Breast epithelium (tissue), 2 donors: ENCODE data around the genes PGP, ELOB and FLYWCH2.

- PRO-cap = bidirectional peak, plus-strand start at chr16:2215072, minus-strand start at chr16:2214840
- RAMPAGE, long total RNA, 2 experiments = no peak in any of the 2 experiments
Observed at GRCh38 chr16:2214515-2214918, at the start of gene PGP. PGP (minus strand) TSS chr16:2214840.

- PRO-cap = no peak
- RAMPAGE, long total RNA, 2 experiments = no peak in any of the 2 experiments
Observed at GRCh38 chr16:2233566-2234048, 2.6 kb upstream of the DNASE1L2 start.

GRCh38 chr16:2252003-2252341 is 585 bp upstream of the ECI1 start:
- PRO-cap = no peak
- RAMPAGE, long total RNA, 2 experiments = no peak in any of the 2 experiments

GRCh38 chr16:2458506-2459431 is 1.1 kb upstream of the TEDC2 start:
- PRO-cap = no peak
- RAMPAGE, long total RNA, 2 experiments = no peak in any of the 2 experiments

DNA sequence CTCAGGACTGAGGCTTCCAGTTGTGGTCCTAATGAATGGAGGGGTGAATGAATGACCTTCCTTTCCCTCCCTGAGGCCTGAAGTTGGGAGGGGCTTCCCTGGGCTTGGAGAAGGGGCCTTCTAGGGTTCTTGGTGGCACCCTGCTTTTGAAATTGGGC is 1.1 kb downstream of the ATP6V0C start:
- PRO-cap = no peak
- RAMPAGE, long total RNA, 2 experiments = no peak in any of the 2 experiments

- PRO-cap = no peak
- RAMPAGE, long total RNA, 2 experiments = no peak in any of the 2 experiments
Observed at GRCh38 chr16:2527120-2527514, 4.1 kb downstream of the CEMP1 start.

GRCh38 chr16:2699704-2700023 is 17.3 kb downstream of the KCTD5 start:
- PRO-cap = no peak
- RAMPAGE, long total RNA, 2 experiments = no peak in any of the 2 experiments

DNA sequence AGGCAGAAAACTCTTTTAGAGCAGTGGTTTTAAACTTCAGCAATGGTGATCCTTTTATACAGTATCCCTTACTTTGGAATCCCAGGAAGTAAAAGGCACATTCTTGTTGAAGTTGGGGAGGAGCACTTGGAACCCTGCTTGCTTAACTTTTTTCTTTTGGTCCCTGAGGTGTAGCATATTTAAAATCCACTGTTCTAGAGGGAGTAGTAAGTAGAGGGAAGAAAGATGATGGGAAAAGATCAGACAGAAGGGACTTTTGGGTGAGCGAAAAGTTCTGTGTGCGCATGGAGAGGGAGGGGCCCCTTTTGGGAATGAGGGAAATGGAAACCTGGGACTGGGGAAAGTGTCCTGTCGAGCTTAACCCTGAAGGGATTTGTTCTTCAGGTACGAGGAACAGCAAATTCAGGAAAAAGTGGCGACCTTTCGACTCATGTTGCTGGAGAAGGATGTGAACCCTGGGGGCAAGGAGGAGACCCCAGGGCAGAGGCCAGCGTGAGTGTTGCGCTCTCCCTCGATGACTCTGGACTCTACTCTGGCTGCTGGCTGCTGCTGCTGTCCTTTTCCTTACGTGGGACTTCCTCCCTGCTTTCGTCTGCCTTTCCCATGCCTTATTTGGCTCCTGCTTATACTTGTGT is 4.8 kb downstream of the SRRM2 start:
- PRO-cap = no peak
- RAMPAGE, long total RNA, 2 experiments = no peak in any of the 2 experiments

- PRO-cap = bidirectional peak, plus-strand start at chr16:2777388, minus-strand start at chr16:2777274
- RAMPAGE, long total RNA, 2 experiments = start-site peak on the plus strand in 2 of 2 experiments, at chr16:2777345-2777404 at its widest, 8 to 11 reads per replicate; start-site peak on the minus strand in 2 of 2 experiments, at chr16:2777245-2777308 at its widest, 1,710 to 4,531 reads per replicate
Observed at GRCh38 chr16:2776643-2777456, at the start of gene ELOB. ELOB (minus strand) TSS chr16:2777280.

DNA sequence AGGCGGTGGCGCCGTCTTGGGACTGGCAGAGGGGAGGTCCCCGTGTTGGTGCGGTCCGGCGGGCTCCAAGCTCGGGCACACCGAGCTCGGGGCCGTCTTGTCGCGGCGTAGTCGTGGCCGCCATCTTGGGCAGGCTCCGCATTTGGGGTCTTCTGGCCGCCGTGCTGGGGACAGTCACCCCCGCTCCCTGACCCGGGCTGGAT is 278 bp upstream of the ELOB start:
- PRO-cap = no peak
- RAMPAGE, long total RNA, 2 experiments = no peak in any of the 2 experiments

GRCh38 chr16:2856146-2856610 is 1.8 kb downstream of the PRSS22 start:
- PRO-cap = no peak
- RAMPAGE, long total RNA, 2 experiments = no peak in any of the 2 experiments

DNA sequence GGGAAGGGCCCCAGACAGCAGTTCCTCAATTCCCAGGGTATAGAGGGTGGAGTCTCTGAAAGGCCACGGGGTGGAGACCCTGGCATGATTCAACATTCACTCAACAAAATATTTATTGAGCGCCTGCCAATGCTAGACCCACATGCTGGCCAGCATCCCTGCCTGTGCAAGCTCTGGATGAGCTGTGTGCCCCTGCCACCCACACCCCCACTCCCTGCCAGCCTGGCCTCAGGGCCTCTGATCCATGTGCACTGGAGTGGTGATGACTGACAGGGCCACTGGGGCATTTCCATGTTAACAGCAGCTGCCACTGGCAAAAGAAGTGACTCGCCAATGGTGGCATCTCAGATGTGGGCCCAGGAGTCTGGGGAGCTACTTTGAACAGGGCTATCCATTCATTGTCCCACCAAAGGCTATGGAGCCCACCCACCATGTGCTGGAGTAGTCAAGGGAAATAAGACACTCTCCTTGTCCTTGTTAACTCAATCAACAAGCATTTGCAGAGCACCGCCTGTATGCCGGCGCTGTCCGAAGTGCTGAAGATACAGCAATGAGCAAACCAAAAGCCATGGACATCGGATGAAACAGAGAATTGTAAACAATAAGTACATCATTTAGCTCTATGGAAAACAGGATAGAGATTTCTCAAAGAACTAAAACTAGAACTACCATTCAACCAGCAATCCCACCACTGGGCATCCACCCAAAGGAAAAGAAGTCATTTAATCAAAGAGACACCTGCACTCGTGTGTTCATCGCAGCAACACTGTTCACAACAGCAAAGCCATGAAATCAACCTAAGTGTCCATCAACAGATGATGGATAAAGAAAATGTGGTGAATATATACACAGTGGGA is 3.1 kb upstream of the PRSS22 start:
- PRO-cap = no peak
- RAMPAGE, long total RNA, 2 experiments = no peak in any of the 2 experiments

- PRO-cap = bidirectional peak, plus-strand start at chr16:2882889, minus-strand start at chr16:2882583; bidirectional peak, plus-strand start at chr16:2883190, minus-strand start at chr16:2883092
- RAMPAGE, long total RNA, 2 experiments = start-site peak on the plus strand in 2 of 2 experiments, at chr16:2883159-2883317 at its widest, 100 to 157 reads per replicate
Observed at GRCh38 chr16:2882476-2883422, at the start of gene FLYWCH2. FLYWCH2 (plus strand) TSS chr16:2883215.

DNA sequence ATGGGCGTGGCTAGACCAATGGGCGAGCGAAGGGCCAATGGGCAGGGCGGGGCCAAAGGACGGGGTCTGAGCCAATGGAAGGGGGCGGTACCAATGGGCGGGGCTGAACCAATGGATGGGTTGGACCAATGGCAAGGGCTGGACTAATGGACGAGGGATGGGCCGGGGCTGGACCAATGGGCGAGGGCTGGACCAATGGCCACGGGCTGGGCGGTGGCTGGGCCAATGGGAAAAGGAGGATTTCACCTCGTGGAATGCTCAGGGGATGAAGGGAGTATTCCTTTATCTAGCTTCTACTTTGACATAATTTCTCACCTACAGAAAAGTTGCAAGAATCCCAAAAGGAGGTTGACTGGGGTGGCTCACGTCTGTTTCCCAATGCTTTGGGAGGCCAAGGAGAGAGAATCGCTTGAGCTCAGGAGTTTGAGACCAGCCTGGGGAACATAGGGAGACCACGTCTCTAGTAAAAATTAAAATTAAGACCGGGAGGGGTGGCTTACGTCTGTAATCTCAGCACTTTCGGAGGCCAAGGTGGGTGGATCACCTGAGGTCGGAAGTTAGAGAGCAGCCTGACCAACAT is 5.8 kb upstream of the FLYWCH1 start:
- PRO-cap = no peak
- RAMPAGE, long total RNA, 2 experiments = no peak in any of the 2 experiments

- PRO-cap = bidirectional peak, plus-strand start at chr16:3004175, minus-strand start at chr16:3003882
- RAMPAGE, long total RNA, 2 experiments = no peak in any of the 2 experiments
Observed at GRCh38 chr16:3003575-3004676, 8.8 kb upstream of the CLDN9 start.

- PRO-cap = no peak
- RAMPAGE, long total RNA, 2 experiments = no peak in any of the 2 experiments
Observed at GRCh38 chr16:3009400-3010304, 3.1 kb upstream of the CLDN9 start.

GRCh38 chr16:3014291-3014986 is 1.7 kb downstream of the CLDN9 start:
- PRO-cap = no peak
- RAMPAGE, long total RNA, 2 experiments = no peak in any of the 2 experiments

- PRO-cap = no peak
- RAMPAGE, long total RNA, 2 experiments = no peak in any of the 2 experiments
Observed at GRCh38 chr16:3051374-3051947, 5.1 kb downstream of the MMP25 start.

GRCh38 chr16:3070441-3070787 is 5.0 kb downstream of the IL32 start:
- PRO-cap = no peak
- RAMPAGE, long total RNA, 2 experiments = no peak in any of the 2 experiments

- PRO-cap = bidirectional peak, plus-strand start at chr16:3100394, minus-strand start at chr16:3100195
- RAMPAGE, long total RNA, 2 experiments = no peak in any of the 2 experiments
Observed at GRCh38 chr16:3099595-3100556, 782 bp upstream of the ZSCAN10 start.